ENCODE measurements around a stretch of chr16.

DNA sequence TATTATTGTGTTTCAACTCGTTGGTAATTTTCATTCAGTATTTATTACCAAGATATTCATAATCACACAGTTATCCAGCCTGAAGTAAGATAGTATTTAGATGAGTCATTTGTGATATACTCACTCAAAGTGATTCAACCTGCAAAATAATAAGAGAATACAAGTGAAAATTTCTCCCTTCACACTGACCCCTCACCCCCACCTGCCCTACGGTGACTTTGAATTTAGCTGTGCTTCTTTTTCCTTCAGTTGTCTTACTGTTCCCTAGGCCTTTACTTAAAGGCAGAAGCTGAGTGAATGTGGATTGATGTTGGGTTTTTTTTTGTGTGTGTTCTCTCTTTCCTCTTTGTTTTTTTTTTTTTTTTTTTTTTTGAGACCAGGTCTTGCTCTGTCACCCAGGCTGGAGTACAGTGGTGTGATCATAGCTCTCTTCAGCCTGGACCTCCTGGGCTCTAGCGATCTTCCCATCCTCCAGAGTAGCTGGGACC, 3.2 kb downstream of the CYLD start:
- PRO-cap = no peak

- PRO-cap = no peak
Observed at GRCh38 chr16:50794160-50794390, 52.2 kb downstream of the CYLD start.

DNA sequence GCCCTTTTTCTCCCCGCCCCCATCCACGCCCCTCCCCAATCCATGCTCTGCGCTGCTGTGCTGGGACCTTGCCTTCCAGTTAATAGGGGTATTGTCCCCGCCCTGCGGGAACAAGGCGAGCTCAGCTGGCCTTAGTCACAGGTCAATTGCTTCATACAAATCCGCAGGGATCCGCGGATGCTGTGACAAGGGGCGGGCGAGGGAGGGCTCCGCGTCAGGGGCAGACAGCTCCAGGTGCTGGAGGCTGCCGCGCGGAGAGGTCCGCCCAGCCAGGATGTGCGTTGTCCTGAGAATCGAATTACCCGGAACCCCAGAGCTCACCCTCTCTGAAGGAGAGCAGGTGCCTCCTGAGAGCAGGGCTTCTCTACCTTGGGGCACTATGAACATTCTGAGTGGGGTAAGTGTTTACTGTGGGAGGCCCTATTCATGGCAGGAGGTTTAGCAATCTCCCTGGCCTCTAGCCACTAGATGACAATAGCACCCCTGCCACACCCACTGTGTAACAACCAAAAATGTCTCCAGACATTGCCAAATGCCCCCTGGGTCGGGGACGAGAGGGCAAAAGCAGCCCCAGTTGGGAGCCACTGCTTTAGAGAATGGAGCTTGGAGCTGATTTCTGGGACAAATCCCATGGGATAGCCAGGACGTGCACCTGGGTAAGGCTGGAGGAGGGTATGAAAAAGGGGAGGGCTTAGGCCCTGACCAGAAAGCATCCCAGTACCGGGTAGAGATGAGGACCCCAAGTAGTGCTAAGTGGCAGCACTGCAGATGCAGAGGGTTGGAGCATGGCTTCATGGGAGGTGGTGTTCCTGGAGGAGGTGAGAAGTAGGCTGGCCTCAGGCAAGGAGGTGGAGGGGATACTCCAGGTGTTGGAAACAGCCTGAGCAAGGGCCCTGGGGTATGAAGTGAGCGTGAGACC, 138.2 kb downstream of the CYLD start:
- PRO-cap = no peak

DNA sequence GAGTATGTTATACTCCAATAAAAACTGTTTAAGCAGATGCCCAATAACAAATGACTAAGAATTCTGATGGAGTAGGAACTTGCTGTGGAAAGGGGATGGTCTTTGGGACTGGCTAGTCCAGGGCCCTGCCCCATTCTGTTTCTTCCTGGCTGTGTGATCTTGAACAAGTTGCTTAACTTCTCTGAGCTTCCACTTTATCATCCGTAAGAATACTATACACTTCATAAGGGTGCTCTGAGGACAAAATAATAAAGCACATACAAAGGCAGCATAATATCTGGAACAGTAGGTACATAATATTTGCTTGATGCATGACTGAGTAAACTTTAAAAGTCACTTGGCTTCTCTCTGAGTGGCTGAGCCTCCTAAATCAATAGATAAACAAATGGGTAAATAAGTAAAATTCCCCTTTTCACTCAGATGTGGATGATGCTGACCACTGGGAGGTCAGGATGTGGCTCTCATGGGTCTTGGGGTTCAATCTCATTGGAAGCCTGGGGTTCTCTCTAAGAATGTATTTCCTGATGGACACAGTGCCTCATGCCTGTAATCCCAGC, 98.6 kb downstream of the SALL1 start:
- PRO-cap = no peak

GRCh38 chr16:51055570-51056172, 95.4 kb downstream of the SALL1 start:
- PRO-cap = no peak

DNA sequence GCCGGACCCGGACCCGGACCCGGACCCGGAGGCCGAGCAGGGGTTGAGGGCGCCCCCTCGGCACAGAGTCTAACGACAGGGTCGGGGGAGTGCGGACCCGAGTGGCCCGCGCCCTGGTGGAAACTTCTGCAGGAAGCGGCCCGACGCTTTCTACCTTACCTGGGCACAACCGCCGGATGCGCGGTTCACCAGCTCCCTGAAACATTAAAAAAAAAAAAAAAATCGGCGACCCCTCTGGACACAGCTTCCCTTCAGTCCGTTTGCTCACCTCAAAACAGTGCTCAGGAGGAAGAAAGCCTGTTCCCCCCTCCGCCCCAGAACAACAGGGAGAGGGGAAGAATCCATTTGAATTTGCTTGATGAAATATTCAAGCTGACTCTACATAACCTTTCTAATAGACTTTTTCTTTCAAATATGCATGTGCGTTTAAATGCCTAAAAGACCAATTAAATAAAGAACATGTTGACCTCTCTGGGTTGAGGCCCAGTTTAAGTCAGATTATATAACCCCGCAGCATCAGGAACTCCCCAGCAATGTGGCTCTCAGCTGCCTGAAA, 16.0 kb downstream of the SALL1 start:
- PRO-cap = no peak

DNA sequence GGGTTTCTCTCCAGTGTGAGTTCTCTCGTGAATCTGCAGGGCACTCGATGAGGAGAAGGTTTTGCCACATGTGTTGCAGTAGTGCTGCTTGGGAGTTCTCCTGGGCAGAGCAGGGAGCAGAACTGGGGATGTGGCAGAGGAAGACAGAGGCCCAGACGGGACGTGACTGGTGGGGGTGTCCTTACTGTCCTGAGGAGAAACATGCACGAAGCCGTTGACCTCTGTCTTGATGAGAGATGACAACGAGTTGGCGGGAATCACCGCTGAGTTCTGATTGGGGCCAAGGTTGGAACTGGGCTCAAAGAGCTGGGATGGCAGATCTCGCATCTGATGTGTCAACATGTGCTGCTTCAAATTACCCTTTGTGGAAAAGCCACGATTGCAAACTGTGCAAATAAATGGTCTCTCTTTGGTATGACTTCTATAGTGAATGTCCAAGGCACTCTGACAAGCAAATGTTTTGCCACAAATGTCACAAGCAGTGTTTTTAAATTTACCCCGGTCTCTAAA, 12.3 kb downstream of the SALL1 start:
- PRO-cap = no peak

DNA sequence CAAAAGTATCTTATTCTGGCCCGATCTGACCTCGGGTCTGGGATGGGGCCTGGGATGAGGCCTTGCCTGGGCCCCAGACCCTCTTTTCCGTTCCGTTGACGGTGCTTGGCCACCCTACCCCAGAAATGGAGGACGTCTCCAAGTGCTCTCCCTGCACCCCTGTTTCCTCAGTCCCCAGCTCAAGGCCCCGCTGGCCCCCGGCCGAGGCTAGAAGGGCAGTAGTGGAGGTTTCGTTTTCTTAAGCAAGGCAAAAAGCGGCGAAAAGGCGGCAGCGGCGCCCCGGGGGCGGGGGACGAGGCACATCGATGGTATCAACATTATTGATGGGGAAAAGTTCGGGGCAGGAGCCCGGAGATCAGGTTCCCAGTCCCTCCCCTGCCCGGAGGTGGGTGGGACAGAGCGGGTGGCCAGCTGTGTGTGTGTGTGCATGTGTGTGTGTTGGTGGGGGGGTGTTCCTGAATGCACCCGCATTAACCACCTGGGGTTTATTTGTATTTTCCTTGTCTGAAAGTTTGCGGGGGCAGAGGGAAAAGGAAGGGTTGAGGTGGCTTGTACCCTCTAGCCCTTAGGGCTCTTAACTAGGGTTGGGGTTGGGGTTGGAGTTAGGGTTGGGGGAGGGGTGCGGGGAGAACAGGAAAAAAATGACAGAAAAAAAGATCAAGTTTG, 4.2 kb upstream of the SALL1 start:
- PRO-cap = no peak

DNA sequence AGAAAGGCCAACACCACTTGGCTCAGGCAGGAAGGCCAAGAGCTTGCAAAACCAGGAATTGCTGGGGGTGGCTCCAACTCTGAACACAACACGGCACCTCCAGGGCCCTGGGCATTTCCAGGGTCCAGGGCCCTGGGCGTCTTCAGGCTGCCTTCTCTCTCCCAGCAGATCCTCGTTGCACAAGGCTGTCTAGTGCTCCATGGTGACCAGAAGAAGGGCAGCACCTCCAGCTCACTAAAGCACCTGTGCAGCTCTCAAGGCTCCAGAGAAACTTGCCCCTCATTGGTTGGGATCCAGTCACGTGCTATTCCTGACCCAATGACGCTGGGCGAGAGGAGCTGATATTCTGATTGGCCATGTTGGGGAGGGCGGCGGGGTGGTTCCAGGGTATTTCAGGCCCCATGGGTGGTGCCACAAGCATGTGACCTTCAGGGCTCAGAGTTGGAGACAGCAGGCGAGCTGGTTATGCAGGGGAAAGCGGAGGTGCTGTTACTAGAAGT, 309.2 kb downstream of the TOX3 start:
- PRO-cap = no peak

DNA sequence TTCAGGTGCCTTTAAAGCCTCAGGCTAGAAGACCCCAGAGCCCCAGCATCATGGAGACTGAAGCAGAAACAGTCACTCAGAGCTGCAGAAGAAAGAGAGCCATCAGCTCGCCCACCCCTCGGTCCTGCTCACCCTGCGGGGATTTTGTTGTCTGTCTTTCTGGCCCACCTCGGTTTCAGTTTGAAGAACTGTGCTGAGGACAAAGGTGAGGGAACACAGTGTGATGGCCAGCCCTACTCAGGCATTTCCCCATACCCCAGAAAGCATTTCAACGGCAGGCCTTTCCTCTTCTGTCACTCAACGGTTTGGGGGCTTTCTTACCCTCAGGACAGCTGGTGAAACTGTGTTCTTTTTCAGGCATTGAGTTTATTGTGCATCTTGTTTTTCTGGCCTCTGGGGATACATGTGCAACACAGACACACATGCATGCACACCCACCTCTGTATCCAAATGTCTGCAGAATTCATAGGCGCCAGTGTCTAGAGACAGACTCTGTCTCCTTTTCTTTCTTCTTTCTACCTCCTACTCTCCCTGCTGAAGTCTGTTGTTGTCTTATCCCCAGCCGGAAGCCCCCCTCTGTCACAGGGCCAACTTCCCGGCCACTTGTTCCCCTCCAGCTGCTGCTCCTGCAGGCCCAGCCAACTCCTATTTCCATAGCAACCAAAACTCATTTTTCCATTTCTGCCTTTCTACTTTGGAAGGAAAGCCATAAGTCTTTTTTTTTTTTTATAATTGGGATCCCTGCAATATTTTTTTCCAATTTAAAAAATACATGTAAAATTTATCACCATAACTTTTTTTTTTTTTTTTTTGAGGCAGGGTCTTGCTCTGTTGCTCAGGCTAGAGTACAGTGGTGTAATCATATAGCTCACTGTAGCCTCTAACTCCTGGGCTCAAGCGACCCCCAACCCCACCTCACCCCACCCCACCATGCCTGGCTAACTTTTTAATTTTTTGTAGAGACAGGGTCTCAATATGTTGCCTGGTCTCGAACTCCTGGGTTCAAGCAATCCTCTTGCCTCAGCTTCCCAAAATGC, 17.1 kb downstream of the CHD9 start:
- PRO-cap = unidirectional peak, minus-strand start at position 578 of the sequence

- PRO-cap = no peak
Observed at GRCh38 chr16:53134671-53135877, 80.3 kb downstream of the CHD9 start.

- PRO-cap = no peak
Observed at GRCh38 chr16:53219594-53220185, 164.9 kb downstream of the CHD9 start.

DNA sequence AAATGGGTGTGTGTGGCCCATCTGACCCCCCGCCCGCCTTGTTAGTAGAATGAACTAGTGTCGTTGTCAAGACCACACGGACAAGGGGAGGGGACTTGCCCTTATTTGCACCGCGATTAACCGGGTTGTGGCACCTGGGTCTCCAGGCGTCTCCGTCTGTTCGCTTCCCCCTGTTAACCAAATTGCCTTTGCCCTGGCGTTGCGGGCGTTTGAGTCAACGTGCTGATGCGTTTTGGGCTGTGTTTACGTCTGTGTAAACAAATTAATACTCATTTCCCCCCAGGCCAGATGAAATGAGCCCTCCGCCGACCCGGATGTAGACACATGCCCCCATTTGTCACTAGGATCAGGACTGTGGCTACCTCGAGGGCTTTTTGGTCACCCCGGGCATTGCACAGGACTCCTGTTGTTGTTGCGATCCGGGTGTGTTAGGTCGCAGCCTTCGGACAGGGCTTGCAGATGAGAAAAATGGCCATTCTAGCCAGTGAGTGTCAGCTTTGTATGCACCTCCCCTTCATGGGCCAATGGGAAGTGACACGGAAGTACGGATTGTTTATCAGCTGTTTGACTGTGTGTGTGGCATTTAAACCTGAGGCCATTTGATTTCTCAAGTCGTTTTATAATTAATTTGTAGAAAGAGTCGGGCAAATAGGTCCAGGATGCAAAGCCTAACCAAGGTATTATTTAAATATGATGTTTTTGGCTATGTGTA, 953 bp downstream of the RBL2 start:
- PRO-cap = unidirectional peak, minus-strand start at position 43 of the sequence; bidirectional peak, plus-strand start at position 567 of the sequence, minus-strand start at position 427 of the sequence

GRCh38 chr16:53445387-53445900, 11.2 kb downstream of the RBL2 start:
- PRO-cap = no peak

- PRO-cap = no peak
Observed at GRCh38 chr16:53792798-53793228, 88.9 kb downstream of the FTO start.

- PRO-cap = no peak
Observed at GRCh38 chr16:53949566-53950426, 245.8 kb downstream of the FTO start.

DNA sequence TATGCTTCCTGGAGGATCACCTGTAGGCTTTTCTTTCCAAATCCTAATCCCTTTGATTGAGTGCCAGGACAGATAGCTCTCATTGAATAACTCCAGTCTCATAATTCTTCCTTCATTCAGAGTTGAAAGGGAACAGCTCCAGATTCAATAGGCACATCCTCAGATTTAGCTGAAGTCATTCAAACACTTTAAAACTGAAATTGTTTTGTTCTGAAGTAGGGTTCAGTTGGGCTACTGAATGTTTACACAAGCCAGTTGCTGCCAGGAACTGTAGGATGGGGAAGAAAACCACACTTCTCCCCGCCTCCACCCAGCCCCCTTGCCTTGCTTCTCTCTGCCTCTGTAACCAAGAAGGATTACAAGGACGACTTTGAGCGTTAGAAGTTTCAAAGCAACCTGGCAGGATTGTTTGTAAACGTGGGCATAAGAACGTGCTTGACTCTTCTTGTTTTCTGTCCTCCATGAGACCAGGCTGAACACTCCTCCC, 287.8 kb downstream of the FTO start:
- PRO-cap = no peak

GRCh38 chr16:54054261-54054923, 232.2 kb downstream of the IRX3 start:
- PRO-cap = no peak

DNA sequence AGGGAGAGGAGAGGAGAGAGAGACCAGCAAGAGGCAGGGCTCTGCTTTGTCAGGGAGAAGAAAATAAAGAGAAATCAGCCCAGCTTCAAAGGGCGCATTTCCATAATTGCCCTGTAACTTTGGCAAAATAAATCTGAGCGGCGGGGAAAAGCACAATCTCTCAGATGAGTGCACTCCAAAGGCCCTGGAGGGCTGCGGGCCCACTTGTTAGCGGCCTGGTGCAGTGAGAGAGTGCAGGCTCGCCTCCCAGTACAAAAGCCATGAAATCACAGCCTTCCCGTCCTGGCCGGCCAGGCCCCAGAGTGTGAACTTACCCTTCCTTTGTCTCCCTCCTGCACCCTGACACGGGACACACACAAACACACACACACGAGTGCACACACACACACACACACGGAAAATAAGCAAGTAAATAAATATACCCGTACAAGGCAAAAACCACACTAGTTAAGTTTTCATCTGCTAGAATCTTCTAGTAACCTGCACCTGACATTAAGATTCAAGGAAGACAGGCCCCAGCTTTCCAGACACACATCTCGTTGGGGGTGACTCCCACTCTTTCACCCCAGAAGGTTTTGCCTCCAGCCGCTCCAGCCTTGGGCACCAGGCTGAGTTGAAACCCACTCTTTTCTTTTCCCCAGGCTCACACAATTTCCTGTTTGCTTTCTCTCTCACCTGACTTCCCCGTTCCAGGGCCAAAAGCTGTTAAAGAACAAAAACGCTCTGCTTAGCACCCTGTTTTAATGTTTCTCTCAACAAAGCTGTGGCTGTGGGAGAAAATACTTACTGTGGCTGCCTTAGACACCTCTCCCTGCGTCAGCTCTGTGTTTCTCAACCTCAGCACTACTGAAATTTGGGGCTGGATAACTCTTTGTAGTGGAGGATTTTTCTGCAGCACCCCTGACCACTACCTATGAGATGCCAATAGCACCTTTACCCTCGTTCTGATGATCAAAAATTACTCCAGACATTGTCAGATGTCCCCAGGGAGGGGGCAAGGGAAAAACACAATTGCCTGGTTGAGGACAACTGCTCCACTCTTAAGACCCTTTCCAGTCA, 8.4 kb downstream of the IRX3 start:
- PRO-cap = no peak

GRCh38 chr16:54360910-54361168, 74.3 kb upstream of the IRX3 start:
- PRO-cap = no peak